Measurements from ENCODE around the genes SPRR2A, LORICRIN, S100A12, S100A16, S100A13 and RAB13.

DNA sequence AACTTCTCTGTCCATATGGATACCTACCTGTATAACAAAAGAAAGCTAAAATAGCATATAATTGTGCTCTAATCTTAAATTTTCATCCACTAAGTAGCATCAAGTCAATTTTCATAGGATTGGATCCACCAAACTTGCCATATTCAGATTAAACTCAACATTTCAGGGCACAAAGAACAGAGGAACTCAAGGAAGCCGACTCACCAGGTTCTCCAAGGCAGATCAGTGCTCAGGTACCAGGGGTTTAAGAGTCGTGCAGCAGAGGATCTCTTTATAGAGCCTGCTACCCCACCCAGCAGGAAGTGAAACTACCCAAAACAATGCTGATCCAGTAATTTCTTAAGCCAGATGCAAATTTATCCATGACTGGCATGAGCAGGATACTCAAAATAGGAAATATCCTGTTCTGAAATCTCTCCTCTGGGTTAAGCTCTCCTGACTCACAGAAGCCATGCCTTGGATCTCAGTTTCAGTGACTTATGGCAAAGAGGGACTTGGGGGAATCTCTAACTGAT lies at the start of gene SPRR2A:
SPRR2A (minus strand) TSS at position 246 of the 515 bp plus-strand sequence.
- PRO-cap, result no peak

DNA sequence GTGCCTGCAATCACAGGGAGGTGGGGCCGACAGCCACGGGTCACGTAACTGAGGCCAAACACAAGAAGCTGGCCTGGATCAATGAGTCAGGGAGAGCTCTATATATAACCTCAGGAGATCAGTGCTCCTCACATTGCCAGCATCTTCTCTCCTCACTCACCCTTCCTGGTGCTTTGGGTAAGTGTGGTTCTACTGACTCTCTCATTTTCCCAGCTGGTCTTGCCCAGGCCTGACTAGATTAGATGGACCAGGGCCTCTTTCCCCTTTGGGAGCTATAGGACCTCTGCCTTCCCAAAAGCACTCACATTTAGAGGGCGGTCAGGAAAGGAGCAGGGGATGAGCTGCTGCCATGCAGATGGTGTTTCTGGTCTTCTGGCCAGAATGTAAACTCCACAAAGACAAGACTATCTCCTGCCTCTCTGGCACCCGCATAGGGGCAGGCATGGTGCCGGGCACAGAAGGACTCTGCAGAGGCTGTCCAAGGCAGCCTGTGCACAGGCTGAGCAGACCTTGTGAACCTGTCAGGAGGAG lies at the start of gene LORICRIN:
LORICRIN (plus strand) TSS at position 131 of the 531 bp plus-strand sequence.
- PRO-cap, result no peak

DNA sequence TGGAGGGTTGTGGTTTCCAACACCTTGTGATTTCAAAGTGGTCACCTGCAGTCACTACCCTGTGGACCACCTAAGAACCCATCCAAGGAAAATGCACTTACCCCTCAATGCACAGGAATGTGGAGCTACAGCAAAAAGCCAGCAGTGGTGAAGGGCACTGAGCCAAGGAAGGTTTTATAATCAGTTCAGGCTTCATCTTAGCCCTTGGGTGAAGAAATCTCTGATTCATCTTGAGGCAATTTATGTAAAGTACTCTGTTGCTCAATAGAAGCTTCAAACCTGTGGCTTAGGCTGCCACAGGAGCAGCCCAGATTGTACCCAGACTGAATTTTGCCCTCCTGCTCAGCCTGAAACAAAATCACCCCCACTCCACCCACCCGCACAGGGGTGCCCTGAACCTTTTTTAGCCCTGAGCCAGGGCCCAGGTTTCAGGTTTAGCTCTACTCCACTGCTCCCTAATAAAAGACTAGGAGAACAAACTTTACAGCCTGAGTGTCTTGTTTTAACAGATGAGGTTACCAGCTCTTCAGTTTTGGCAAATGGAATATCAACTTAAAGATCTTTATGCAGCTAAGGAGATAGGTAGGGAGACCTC lies at the start of gene S100A12:
S100A12 (minus strand) TSS at position 171 of the 595 bp plus-strand sequence.
- PRO-cap, result no peak

GRCh38 chr1:153393763-153394424 lies 3.0 kb upstream of the S100A8 start:
- PRO-cap, result no peak

DNA sequence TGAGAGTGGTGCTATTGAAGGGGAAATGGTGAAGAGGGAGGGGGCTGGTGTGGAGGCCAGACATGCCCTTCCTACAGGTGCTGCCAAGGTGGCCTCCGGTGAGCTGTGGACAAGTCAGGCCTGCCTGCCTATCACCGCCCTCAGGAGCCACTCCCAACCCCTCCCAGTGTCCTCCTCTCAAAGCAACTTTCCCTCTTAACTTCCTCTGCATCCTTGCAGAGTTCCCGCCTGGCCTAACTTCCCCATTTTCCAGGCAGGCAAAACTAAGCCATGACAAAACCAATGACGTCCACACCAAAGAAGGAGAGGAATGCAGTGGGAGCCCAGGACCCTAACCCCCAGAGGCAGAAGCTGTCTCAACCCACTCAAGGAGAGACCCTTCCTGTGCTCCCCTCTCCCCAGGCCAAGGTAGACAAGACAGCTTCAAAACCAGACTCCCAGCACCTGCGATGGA lies 948 bp upstream of the S100A6 start:
- PRO-cap, result no peak

DNA sequence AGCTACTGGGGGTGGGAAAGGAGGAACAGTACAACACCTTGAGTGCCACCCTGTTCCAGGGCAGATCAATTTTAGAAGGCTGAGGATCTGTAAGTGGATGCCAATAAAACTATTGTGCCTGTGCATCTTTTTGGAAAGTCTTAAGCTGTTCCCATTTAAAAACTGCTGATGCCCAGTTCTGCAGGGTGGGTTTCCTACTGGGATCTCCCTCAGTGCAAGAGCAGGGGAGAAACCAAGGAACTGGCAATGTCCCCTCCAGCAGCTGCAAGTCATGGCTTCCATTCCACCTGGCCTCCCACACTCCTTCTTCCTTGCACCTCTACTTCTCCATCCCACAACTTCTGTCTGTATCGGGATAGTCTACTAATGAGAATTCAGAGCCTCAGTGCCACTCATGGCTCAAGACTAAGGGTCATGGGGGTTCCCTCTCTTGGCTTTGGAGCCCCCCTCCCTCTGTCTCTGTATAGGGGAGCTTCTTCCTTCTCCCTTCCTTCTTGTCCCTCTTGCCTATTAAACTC lies 9.6 kb downstream of the S100A16 start:
- PRO-cap, result no peak

- PRO-cap, result bidirectional peak, plus-strand start at chr1:153609176, minus-strand start at chr1:153609000; bidirectional peak, plus-strand start at chr1:153609467, minus-strand start at chr1:153609320
These were observed 4.0 kb downstream of the S100A16 start for GRCh38 chr1:153608644-153609622.

GRCh38 chr1:153612488-153613645 lies at the start of gene S100A16:
Gene S100A16, minus strand, starts transcription at chr1:153613137.
- PRO-cap, result bidirectional peak, plus-strand start at chr1:153613287, minus-strand start at chr1:153613054

DNA sequence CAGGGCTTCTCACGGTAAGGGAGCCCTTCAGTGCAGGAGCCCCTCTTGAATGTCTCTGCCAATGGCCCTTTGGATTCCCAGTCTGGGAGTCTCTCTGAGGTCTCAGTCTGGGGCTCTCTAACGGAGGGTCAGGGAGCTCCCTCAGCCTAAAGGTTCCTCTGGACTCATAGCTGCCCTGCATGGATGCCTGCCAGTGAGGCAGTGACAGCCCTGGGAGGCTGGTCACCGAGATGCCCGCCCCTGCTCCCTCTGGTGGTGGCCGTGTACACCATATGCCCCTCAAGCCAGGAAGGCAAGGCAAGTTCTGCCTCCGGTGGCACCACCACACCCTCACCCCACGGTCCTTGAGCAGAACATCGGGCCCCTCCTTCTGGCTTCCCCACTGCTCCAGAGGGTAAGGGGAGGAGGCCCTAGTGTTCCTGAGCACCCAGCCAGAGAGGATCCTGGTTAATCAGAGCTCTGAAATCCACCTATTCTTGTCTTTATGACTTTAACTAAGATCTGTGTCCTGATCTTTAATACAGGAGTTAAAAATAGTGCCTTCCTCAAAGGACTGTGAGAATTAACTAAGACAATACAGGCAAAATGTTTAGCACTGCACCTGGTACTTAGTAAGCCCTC lies 1.5 kb upstream of the S100A14 start:
- PRO-cap, result no peak

DNA sequence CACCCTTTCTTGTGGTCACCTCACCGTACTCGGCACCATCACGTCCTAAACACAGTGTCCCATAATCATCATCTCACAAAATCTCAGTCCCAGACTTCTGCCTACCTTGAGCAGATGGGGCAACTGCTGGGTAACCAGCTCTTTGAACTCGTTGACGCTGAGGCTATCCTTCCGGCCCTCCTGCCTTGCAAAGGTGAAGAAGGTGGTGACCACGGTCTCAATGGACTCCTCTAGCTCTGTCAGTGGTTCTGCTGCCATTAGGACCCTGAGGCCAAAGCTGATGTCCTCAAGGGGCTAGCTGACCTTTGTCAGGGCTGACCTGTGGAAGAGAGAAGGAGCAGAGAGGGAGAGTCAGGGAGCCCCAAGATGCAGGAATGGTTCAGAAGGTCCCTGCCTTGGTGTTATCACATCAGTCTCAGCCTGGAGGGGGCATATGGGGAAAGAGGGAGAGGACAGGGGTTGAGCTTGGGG lies 1.1 kb downstream of the S100A13 start:
- PRO-cap, result no peak

DNA sequence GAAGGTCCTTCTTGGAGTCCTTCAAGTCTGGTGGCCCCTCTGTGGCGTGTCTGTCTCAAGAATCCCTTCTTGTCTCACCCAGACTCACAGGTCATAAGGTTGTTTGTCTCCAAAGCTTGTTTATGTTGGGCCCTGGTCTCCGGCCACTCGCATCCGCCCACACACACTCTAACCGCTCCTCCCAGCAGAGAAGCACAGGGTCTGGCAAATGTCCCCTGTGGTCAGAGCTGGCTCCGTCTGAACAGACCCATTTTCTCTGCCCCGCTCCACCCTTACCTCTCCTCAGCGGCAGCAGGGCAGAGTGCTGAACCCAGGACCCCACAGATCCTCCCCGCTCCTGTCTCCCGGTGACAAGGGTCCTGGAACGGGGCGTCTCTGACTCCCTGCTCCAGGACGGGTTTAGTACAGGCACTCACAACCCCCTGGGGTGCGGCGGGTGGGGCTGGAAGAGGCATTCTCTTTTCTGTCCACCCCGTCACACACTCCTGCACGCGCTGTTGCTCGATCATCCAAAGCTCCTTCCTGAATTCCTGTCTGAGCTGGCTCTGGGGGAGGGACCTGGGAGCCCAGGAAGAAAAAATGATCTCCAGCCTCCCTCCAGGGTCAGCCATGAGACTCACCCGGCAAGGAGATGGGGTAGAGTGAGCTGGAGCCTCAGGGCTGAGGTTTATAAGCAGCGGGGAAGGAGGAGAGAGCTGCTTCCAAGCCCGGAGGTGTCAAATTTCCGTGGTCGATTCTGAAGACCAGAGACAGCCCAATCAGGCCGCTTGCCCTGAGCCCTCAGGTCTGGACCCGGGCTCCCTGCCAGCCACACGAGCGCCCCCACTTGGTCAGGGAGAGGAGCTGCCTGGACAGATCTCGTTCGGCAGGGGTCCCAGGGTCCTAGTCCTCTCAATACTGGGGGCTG lies at the start of gene S100A13:
S100A13 (minus strand) TSS at position 643 of the 907 bp plus-strand sequence.
- PRO-cap, result bidirectional peak, plus-strand start at position 224 of the sequence, minus-strand start at position 66 of the sequence; bidirectional peak, plus-strand start at position 539 of the sequence, minus-strand start at position 487 of the sequence; unidirectional peak, minus-strand start at position 718 of the sequence

- PRO-cap, result no peak
These were observed 8.4 kb downstream of the NPR1 start for GRCh38 chr1:153686773-153687434.

- PRO-cap, result bidirectional peak, plus-strand start at chr1:153698387, minus-strand start at chr1:153698305
These were observed 19.4 kb downstream of the NPR1 start for GRCh38 chr1:153697635-153698467.

- PRO-cap, result no peak
These were observed 2.7 kb downstream of the INTS3 start for GRCh38 chr1:153730353-153731187.

- PRO-cap, result no peak
These were observed 11.4 kb upstream of the SLC27A3 start for GRCh38 chr1:153763622-153764393.

DNA sequence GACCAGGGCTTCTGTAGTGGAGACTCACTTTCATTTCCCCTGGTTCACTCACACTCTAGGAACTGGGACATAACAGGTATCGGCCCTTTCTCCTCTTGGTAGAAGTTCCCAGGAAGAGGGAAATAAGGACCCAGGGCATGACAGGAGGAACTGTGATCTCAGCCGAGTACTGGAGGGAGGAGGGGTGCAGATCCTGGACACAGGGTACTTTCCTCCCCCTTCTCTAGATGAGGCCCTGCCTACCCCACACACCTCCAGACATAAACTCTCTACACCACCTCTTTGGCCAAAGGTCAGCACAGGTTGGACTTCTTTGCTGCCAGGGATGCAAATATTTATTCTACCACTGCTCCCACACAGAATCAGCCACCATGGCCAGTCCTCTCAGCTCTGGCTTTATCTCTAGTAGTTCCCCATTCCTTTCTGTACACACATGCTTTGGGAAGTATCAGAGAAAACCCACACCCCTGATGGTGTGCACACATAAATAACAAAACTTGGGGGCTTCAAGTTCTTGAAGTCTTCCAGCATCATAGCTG lies 6.9 kb upstream of the SLC27A3 start:
- PRO-cap, result no peak

DNA sequence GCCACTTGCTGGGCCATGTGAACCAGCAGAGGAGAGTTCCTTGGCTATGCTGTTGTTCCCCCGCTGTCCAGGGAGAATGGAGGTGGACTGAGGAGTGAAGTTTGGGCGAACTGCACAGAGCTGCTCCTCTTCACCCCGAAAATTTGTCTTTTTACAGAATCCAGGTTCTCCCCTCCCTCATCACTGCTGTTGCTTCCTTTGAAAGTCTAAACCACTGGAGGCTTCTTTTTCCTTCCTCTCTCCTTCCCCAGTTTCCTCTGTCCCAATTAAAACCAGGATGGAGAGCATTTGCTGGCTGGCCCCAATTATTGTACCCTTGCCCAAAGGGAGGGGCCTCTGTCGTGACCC lies 711 bp upstream of the SLC27A3 start:
- PRO-cap, result no peak

DNA sequence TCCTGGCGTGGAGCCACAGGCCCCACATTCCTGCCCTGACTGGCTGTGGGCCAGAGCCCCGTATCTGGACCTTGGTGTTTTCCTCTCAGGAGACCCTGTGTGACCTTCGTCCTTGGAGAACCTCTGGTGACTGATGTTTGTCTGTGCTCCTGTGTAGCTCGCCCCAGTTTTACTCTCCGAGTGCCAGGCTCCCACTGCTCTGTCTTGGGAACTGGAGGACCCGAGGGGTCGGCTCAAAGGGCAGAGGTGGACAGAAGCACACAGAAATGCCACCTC lies 4.9 kb downstream of the SLC27A3 start:
- PRO-cap, result no peak

DNA sequence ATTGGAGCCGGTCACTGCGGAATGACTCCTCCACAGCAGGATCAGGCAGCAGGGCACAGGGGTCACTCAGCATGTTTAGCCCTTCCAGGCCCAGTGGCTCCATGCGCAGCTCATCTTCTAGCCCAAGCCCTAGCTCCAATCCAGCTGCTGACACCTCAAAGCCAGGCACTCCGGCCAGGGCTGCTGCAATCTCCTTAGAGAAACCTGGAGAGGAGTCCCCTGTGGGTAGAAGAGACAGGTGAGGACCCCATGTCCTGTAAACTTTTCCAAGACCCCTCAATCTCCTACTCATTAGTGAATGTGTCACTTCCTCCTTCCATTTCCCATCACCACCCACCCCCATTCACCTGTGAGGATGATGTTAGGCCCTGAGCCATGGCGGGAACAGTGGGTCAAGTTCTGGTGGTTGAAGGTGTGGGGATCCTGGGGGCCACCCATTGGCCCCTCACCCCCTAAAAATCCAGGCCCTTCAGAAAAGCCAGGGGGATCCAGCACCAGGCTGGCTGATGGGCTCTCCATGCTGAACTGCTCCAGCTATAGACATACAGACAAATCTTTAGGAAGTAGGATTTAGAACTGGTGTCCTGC lies 1.7 kb upstream of the DENND4B start:
- PRO-cap, result no peak

GRCh38 chr1:153985894-153986643 lies at the start of gene RAB13:
Gene RAB13, minus strand, starts transcription at chr1:153986339.
- PRO-cap, result bidirectional peak, plus-strand start at chr1:153986464, minus-strand start at chr1:153986335

Data from anterior vena cava (tissue), 1 donor.